Measurements from ENCODE around the gene ZNF691.

DNA sequence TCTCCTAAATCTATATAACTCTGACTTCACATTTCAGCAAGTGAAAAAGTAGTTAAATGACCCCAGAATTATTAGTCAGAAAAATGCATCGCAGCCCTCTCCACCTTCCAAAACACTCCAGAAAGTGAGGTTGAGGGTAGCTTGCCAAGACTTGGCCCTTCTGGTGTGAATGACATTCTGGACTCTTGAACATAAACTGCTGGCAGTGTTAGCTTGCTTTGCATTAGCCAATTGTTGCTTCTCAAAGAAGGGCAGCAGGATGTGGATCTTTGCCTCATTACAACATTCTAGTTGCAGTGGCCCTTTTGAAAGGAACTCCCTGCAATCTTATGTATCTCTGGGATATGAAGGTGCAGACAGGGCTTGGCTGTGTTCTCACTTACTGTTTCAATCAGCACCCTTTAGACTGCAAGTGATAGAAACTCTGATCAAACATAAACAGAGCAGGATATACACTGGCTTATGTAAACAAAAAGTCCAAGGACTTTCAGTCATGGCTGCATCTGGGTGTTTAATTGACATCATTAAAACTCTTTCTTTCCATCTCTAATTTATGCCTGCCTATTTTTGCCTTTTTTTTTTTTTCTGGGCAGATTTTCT lies 22.4 kb downstream of the EDN2 start:
- PRO-cap = no peak
- RRBS, 2 experiments = no CpG with 5 or more reads among the region's 1 CpG

DNA sequence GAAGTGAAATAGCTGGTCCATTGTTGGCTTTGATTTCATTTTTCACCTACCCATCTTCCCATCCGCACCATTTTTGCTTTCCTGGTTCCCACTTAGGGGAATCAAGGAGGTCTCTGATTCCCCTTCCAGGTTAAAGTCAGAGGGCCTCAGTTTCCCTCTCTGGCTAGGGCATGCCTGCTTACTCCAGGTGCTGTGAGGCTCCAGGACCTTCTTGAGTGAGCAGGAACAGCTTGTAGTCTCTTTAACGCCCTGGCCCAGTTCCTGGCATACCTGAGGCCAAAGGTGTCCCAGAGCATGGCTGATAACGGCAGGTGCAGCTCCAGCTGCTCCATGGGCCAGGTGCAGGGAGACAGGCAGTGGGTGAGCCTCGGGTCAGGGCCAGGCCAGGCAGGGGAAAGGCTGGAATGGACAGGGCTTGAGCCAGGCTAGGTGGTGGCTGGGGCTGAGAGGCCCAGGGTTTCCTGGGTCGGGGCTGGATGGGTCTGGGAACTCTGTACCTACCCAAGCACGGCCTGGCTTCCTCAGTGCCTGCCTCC lies 18.4 kb downstream of the EDN2 start:
- PRO-cap = no peak
- RRBS, 2 experiments = no CpG with 5 or more reads among the region's 6 CpGs

- PRO-cap = no peak
- RRBS, 2 experiments = 17 to 59% methylated on average over 1 to 10 of the region's 21 CpGs
Observed at GRCh38 chr1:41495015-41495964, 10.8 kb upstream of the EDN2 start.

- PRO-cap = no peak
- RRBS, 2 experiments = 89 to 93% methylated on average over 4 to 9 of the region's 23 CpGs
Observed at GRCh38 chr1:41501482-41502127, 17.1 kb upstream of the EDN2 start.

DNA sequence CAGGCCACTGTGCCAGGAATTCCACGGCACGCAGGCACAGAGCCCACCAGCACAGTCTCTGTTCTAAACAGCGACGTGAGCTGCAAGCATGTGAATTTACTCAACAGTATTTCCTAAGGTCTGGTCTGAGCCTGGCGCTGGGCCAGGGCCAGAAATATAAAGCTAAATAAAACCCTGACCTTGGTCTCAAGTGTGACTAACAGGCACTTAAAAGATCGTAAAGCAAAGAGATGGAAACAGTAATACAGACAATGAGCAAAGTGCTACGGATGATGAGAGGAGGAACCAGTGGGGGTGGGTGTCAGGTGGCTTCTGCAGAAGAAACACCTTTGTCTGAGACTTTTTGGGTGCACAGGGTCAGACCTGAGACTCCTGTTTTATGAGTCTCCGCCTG lies 53.3 kb upstream of the EDN2 start:
- PRO-cap = no peak
- RRBS, 2 experiments = no CpG with 5 or more reads among the region's 8 CpGs

DNA sequence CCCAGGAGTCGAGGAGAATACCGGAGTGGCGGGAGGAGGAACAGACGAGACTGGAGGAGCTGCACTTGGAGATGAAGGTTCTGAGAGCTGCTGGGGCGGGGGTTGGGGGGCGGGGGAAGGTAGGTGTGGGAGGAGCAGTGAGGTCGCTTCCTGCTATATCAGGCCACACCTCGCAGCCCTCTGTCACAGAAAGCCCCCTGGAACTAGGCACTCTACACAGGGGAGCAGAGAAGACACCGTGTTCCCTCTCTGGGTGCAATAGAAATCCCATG lies 155.6 kb upstream of the EDN2 start:
- PRO-cap = no peak
- RRBS, 2 experiments = no CpG with 5 or more reads among the region's 9 CpGs

- PRO-cap = no peak
- RRBS, 2 experiments = no CpG with 5 or more reads among the region's 4 CpGs
Observed at GRCh38 chr1:41901903-41902602, 16.7 kb downstream of the HIVEP3 start.

DNA sequence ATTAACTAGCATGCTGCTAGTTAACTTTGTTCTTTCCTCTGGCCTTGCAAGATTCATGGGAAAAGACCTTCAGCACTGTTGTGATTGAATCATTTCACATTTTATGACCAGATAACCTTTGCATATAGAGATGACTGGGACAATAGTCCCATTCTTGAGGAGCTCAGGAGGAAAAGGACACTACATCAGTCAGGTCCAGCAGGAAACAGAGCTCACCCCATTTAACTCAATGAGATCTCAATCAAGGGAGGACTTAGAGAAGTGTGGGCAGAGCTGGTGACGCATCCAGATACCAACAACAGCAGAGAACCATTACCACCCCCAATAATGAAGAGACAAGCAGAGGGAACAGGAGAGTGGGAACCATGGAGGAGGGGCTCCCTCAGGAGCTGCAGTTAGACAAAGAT lies 109.4 kb upstream of the GUCA2B start:
- PRO-cap = no peak
- RRBS, 2 experiments = no CpG with 5 or more reads among the region's 1 CpG

DNA sequence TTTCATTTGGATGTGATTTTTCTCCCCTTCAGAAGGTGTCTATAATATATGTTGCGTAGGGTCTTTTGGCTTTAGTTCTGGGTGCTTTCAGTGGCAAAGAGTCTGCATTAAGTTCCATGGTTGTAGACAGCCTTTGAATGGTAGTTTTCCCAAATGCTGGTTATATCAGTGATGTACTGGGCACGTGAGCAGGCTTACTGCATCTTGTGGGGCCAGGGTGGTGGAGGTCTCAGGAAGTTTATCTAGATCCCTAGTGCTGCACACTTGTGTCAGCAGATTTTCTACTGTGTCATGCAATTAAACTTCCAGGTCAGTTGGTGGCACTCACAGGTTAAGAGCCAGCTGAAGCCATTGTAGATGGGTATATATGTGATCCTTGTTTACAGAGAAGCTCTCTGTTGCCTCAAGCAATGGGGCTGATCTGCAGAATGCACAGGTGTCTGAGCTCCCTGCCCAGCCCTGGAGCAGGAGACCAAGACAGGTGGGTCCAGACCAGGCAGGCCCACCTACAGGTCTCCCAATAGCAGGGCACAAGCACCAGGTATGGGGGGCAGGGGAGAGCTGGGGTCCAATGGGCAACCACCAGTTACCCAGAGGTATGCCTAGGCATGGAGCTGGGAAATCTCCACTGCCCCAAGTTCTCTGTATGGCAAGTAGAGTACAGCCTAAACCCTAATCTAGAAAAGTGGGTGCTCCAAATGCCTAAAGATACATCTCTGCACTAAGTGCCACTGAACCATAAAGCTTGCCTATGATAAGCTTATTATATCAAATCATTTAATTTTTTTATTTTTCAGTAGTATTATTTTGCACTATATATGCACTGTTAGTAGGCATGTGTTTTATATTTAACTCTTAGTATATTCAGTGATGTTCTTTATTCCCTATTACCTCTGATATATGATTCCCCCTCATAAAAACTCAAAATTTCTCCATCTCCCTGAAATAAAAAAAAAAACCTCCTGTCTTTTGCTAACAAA lies 32.8 kb downstream of the FOXJ3 start:
- PRO-cap = no peak
- RRBS, 2 experiments = no CpG with 5 or more reads among the region's 2 CpGs

GRCh38 chr1:42680812-42681610 lies 1.2 kb upstream of the YBX1 start:
- PRO-cap = bidirectional peak, plus-strand start at chr1:42681709, minus-strand start at chr1:42681538
- RRBS, 2 experiments = no CpG with 5 or more reads among the region's 19 CpGs

GRCh38 chr1:42681611-42682261 lies 482 bp upstream of the YBX1 start:
- PRO-cap = bidirectional peak, plus-strand start at chr1:42681709, minus-strand start at chr1:42681538; bidirectional peak, plus-strand start at chr1:42682427, minus-strand start at chr1:42682177
- RRBS, 2 experiments = 1 to 2% methylated on average over 14 of the region's 42 CpGs

DNA sequence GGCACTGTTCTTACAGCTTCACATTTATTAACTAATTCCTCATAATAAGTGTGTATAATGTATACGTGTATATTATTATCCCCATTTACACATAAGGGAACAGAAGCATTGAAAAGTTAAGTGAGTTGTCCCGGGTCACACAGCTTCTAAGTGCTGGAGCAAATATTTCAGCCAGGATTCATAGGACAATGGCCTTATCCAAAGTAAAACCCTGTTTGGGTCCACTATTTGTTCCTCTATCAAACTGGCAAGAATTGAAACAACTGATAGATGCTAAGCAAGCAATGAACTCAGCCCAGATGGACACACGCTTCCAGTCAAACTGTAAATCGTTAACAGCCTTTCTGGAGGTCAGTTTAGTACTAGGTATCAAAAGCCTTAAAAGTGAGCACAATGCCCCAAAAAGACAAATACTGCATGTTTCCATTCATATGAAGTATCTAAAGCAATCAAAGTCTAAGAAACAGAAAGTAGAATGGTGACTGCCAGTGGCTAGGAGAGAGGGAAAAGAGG lies 742 bp upstream of the SVBP start:
- PRO-cap = no peak
- RRBS, 2 experiments = no CpG with 5 or more reads among the region's 4 CpGs

DNA sequence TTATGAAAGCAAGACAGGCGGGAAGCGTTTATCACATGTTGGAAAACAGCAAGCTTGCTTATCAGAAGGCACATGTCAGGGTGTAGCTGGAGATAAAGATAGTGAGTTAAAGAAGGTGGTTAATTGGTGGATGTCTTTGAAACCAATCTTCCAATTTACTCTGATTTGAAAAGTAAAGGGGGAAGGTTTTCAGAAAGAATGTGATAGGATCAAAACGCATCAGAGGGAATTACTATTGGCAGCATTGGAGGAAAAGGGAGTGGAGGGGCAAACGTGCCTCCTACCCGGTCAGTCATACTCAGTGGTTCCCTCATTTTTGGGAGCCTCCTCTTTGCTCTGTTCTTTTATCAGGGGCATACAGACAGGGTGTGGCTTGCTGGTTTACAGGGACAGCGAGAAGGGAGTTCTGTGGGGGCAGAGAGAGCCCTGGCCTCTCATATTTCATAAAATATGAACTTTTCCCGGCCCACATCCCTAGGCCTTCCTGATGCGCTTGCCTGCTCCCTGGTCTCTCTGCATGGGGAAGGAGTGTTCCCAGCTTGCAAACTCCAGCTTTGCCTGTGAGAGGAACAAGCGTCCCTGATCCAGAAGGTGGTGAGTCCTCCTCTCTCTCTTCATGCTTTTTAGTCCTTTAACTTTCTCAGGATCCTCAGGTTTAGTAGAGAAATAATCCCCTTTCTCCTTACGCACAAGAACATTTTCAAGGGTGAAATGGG lies 8.1 kb upstream of the SVBP start:
- PRO-cap = no peak
- RRBS, 2 experiments = no CpG with 5 or more reads among the region's 10 CpGs

DNA sequence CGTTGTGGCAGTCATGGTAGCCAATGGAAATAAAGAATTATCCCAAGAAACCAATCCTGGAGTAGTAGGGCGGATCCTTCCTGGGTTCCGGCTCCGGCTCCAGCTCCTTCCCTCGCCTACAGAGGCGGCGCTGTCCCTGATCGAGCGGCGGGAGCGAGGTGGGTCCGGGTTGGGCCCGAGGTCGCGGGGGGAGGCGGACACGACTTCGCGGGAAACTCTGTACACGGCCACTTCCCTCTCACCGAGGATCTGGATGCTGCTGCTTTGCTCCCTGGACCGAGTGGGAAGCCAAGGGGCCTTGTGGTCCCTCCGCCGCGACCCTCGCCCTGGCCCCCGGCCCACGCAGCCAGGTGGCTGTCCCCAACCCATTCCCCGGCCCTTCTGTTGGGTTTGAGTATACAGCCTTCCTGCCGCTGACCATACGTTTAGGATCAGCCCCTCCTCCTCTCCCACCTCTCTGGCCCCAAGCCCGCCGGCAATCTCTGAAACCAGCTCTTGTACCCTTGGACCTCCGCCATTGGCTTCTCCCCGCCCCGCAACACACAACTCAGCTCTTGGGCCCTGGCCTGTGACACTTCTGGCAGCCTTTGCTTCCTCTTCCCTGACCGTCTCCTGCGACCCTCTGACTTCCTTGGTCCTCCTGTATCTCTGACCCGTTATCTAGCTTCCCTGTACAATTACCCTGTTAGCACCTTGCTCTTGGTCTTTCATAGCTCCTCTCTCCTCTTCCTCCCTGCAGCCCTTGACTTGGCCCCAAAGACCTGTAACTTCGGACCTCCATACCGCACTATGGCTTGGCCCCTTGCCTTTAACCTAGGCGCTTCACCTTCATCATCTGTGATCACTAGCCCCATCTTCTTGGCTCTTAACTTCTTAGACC lies at the start of gene ZNF691:
ZNF691 (plus strand) TSS at position 114 of the 880 bp plus-strand sequence.
- PRO-cap = bidirectional peak, plus-strand start at position 133 of the sequence, minus-strand start outside the sequence
- RRBS, 2 experiments = under 1 to 4% methylated on average over 10 to 12 of the region's 42 CpGs

- PRO-cap = no peak
- RRBS, 2 experiments = no CpG with 5 or more reads among the region's 6 CpGs
Observed at GRCh38 chr1:42934040-42934629, 24.5 kb downstream of the SLC2A1 start.

- PRO-cap = no peak
- RRBS, 2 experiments = no CpG with 5 or more reads among the region's 12 CpGs
Observed at GRCh38 chr1:42939961-42940691, 18.5 kb downstream of the SLC2A1 start.

DNA sequence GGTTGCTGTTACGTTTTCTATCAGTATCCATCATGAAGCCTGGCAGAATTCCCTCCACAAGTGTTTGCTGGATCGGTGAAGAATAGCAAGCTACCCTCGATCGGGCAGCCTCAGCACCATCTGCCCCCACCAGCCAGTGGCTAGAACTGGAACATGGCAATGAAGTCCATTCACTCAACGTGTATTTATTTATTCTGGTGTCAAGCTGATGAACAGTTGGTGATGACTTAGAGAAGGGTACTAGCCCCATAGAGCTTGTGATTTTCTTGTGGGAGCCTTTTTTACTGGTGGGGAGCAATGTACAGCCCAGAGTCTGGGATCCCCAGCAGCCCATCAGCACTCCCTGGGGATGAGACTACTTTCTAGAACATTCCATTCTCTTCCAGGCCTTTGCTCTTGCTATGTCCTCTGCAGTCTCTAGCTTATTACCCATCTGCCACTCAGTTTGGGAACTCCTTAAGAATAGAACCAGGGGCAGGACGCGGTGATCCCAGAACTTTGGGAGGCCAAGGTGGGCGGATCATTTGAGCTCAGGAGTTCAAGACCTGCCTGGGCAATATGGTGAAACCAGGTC lies 11.6 kb downstream of the SLC2A1 start:
- PRO-cap = no peak
- RRBS, 2 experiments = no CpG with 5 or more reads among the region's 8 CpGs

GRCh38 chr1:42961009-42961644 lies 2.5 kb upstream of the SLC2A1 start:
- PRO-cap = no peak
- RRBS, 2 experiments = no CpG with 5 or more reads among the region's 5 CpGs

DNA sequence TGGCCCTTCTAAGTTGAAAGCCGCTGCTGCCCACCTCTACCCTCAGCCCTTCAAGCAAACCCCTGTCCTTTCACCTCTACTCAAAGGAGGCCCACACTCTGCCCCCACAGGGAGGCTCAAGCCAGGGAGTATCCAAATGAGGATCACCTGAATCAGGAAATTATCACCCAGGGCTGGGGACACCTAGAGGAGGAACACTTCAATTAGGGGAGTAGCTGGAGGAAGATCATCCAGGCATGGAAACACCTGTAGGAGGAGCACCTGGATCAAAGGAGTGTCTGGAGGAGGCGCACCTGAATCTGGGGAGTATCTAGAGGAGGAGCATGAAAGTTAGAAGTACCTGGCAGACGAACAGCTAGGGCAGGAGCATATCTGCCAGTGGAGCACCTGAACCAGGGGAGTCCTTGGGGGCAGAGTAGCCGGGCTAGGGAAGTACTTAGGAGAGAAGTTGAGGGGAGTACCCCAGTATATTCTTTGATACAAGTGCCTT lies 1.4 kb downstream of the C1orf210 start:
- PRO-cap = no peak
- RRBS, 2 experiments = no CpG with 5 or more reads among the region's 4 CpGs

DNA sequence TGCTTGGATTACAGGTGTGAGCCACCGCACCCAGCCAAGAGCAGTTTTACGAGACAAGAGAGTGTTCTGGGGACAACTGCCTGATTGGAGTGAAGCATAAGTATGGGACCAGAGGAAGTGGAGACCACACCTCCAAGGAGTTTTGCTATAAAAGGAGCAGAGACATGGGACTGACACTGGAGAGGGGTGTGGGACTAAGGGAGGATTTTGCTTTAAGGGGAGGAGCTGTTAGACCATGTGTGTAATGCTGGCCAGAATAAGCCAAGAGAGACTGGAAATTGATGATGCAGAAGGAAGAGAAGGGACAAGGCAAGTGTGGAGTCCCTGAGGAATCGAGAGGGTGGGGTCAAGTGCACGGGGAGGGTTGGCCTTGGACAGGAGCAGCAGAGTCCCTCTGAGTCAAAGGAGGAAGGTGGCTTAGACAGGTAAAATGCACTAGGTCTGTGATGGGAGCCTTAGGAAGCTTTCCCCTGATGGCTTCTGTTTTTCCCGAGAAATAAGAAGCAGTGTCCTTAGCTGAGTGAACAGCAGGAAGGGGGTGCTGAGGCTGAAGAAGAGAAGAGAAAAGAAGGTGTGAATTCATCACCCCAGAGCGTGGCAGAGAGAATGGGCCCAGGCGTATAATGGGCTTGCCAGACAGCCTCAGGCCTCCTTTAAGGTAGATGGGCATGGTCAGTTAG lies 5.0 kb upstream of the C1orf210 start:
- PRO-cap = no peak
- RRBS, 2 experiments = no CpG with 5 or more reads among the region's 7 CpGs

Measured in astrocyte (in vitro differentiated cells and primary cell).